Amniotic epithelial cell (primary cell): ENCODE data around the genes UBL3, HMGB1 and USPL1.

DNA sequence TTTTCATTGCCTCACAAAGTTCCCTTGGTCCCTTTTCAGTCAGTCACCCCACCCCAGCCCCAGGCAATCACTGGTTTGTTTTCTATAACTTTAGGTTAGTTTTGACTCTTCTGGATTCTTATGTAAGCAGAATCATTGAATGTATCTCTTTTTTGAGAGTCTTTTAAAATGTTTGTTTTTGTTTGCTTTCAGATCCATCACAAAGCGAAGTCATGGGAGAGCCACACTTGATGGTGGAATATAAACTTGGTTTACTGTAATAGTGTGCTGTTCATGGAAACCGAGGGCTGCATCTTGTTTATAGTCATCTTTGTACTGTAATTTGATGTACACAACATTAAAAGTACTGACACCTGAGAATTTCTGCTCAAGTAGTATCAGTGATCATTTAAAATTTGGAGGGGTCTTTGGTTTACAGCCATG is 18.9 kb downstream of the POMP start:
- RRBS, result no CpG with 5 or more reads among the region's 2 CpGs

- RRBS, result no CpG with 5 or more reads among the region's 4 CpGs
These were observed 1.4 kb downstream of the SLC46A3 start for GRCh38 chr13:28717254-28717870.

DNA sequence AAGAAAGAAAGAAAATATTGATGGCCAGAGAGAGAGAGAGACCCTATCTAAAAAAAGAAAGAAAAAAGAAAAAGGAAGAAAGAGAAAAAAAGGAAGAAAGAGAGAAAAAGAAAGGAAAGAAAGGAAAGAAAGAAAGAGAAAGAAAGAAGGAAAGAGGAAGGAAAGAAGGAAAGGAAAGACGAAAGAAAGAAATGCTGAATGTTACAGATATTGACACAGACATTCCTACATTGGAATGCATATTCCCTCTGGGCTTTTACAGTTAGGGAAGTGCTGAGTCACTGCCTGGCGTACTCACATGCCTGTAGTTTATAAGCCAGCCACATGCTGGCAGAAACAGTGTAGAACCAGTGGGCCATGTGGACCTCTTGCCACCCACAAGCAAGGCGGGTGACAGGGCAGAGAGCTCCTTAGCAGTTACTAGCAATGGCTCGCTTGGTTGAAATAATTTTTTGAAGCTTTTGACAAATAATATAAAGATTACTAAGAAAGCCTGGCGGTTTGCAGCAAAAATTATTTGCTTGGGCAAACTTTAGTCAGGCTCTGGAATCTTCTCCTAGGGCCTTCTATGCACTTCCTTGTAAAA is 34.7 kb upstream of the SLC46A3 start:
- RRBS, result no CpG with 5 or more reads among the region's 5 CpGs

DNA sequence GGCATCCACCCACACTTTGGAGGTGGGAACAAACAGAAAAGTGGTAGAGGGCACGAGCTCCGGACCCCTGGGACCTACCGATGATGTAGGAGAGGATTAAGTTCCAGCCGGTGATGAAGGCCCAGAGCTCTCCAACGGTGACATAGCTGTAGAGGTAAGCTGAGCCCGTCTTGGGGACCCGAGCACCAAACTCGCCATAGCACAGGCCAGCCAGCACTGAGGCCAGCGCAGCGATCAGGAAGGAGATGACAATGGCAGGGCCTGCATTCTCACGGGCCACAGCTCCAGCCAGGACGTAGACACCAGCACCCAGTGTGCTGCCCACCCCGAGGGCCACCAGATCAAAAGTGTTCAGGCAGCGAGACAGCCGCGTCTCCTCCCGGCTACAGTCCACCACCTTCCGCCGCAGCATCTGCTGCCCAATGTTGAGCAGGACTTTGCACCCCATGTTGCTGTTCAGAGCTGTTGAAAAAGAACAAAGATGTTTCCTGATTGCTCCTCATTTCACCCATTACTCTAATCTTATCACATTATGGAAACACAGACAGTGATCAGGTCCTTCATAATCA is 59.7 kb downstream of the SLC7A1 start:
- RRBS, result no CpG with 5 or more reads among the region's 19 CpGs

DNA sequence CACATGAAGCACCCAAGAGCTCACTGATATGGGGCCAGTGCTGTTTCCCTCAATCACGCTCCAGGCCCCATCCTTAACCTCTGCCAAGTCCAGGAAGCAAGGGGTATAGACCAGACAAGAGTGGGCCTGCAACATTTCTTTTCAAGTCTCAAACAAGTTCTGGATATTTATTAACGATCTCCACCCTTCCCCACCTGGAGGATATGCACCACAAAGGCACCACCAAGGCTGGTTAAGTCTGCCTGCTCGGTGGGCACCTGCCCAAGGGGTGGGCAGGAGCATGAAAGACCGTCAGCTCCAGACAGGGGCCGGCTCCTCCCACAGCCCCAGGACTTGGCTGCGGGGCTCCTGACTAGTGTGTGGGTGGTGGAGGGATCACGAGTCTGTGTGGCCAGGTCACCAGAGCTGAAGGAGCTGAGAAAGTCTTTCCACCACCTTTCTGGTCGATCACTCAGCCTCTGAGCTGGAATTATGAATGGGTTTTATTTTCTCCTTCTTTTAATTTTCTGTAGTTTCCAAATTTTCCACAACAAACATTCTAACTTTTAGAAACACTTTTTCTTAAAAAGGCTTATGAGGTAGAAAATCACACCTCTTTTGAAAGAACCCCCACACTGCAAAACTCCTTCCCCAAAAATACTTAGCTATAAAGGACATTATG is 7.8 kb downstream of the SLC7A1 start:
- RRBS, result no CpG with 5 or more reads among the region's 8 CpGs

GRCh38 chr13:29850143-29850723 is at the start of gene UBL3:
TSS of gene UBL3 (minus strand) at chr13:29850617.
- RRBS, result 2% methylated on average over 22 of the region's 64 CpGs

- RRBS, result no CpG with 5 or more reads among the region's 11 CpGs
These were observed 85.1 kb upstream of the UBL3 start for GRCh38 chr13:29935309-29936110.

- RRBS, result no CpG with 5 or more reads among the region's 10 CpGs
These were observed 222.1 kb upstream of the UBL3 start for GRCh38 chr13:30072396-30073086.

DNA sequence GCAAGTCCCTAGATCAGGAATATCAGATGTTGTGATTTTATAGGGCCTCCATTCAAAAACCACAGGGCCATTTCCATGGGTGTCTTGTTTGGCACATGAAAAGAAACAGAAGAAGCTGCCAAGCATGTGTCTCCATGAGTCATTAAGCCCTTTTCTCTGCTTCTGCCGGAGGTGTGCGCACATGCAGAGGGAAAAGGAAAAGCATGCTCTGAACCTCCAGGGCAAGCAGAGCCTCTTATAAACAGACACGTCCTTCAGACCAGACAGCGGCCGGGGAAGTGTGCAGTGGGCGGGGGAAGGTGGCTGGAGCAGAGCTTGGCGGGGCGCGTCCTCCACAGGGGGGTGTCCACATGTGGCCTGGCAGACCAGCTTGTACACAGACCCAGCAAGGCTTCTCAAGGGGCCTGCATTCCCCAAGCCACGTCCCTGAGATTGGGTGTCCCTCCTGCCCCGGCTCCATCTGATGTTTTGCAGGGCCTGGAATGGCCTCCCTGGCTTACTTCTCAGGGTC is 164.5 kb downstream of the KATNAL1 start:
- RRBS, result no CpG with 5 or more reads among the region's 11 CpGs

- RRBS, result no CpG with 5 or more reads among the region's 11 CpGs
These were observed 382 bp upstream of the KATNAL1 start for GRCh38 chr13:30307781-30308084.

- RRBS, result no CpG with 5 or more reads among the region's 6 CpGs
These were observed 24.0 kb upstream of the KATNAL1 start for GRCh38 chr13:30331229-30331864.

DNA sequence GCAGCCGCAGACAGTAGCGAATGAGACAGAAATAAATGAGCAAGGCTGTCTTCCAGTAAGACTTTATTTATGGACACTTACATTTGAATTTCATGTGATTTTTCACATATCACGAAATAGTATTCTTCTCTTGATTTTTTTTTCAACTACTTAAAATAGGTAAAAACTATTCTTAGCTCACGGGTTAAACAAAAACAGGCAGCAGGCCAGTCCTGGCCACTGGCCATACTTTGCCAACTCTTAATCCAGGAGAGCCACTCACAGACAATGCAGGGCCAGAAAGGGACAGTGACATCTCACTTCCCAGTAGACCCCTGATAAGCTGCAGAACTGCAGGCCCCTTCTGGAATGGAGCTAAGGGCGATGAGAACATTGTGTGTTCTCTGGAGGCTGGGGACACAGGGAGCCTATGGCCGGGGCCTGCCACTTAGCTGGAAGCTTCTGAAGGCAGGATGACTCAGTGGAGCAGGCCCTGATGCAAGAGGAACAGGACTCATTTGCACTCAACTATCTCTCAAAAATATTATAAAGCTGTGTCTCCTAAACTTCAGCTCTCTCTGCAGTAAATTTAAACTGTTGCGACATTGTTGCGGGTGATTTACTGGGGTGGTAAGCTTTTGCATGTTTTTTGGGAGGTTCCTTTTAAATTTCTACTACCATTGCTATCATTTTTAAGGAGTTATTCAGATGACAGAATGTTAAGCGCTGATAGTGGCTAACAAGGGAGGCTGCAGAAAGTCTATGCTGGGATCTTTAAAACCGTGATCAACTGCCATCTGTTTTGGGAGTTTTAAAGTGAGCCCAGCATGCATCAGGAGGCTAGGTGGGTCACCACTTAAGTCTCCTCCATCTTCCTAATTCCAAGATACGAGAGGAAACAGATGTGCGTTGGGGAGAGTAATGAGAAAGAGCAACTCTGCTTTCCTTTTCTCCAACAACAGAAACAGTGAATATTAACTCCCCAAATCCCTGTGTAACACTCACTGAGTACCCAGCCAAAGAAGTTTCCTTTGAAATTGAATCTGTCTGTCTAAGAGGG is 33.2 kb upstream of the KATNAL1 start:
- RRBS, result no CpG with 5 or more reads among the region's 12 CpGs

GRCh38 chr13:30373658-30374193 is 48.6 kb upstream of the UBE2L5 start:
- RRBS, result no CpG with 5 or more reads among the region's 9 CpGs

- RRBS, result no CpG with 5 or more reads among the region's 6 CpGs
These were observed 12.3 kb upstream of the UBE2L5 start for GRCh38 chr13:30410004-30410476.

DNA sequence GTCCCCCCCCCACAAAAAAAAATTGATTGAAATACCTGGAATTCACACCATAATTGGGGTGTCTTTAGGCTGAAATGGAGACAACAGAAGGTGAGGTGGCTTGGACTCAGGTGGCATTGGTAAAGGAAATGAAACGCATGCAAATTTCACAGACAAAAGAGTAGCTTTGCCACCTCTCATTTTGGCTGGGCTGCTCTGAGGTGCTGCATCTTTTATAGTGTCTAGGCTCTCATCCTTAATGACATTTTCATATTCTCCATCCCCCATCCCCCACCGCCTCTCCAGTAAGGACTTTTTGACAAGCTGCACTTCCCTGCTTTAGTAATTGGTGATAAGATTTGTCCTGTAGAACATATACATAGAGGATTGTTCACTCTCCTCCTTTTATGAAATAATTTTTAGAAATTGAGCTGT is 7.0 kb downstream of the UBE2L5 start:
- RRBS, result no CpG with 5 or more reads among the region's 2 CpGs

GRCh38 chr13:30443662-30444273 is 21.5 kb downstream of the UBE2L5 start:
- RRBS, result no CpG with 5 or more reads among the region's 10 CpGs

DNA sequence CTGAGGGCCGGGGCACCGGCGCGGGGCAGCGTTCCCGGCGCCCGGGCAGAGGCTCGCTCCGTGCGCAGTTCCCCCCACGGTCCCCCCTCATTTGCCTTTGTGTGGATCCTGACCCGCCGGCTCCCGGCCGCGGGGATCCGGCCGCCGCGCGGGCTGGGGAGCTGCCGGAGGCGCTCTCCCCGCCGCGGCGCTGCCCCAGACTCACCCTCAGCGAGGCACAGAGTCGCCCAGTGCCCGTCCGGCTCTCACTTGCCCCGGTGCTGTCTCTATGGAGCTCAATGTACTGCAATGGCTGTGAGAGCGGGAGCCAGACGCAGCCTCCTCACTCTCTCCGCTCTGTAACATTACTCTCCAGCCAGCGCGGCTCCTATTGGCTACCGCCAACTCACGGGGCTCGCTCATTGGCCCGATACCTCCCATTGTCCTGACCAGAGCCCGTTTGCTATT is at the start of gene HMGB1:
TSS of gene HMGB1 (minus strand) at position 346 of the 447 bp plus-strand sequence.
- RRBS, result 2% methylated on average over 12 of the region's 43 CpGs

- RRBS, result no CpG with 5 or more reads among the region's 5 CpGs
These were observed 1.1 kb upstream of the HMGB1 start for GRCh38 chr13:30466790-30467335.

DNA sequence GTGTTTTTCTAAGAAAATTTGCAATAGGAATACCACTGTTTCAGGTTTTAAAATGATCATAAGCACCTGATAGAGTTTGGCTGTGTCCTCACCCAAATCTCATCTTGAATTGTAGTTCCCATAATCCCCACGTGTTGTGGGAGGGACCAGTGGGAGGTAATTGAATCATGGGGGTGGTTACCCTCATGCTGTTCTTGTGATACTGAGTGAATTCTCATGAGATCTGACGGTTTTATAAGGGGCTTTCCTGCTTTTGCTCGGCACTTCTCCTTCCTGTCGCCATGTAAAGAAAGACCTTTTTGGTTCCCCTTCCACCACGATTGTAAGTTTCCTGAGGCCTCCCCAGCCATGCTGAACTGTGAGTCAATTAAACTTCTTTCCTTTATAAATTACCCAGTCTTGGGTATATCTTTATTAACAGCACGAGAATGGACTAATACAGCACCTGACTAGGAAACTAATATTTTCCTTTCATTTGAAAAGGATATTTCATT is 69.7 kb upstream of the USPL1 start:
- RRBS, result no CpG with 5 or more reads among the region's 6 CpGs

- RRBS, result under 1% methylated on average over 14 of the region's 65 CpGs
These were observed at the start of gene USPL1 for GRCh38 chr13:30617639-30618679. TSS of gene USPL1 (plus strand) at chr13:30617920.